A673 (cell line): ENCODE measurements around a stretch of chr14.

- PRO-cap, result unidirectional peak, plus-strand start at chr14:90397735; bidirectional peak, plus-strand start at chr14:90398167, minus-strand start at chr14:90398031
Observed at GRCh38 chr14:90397283-90398310, 768 bp downstream of the CALM1 start.

GRCh38 chr14:90501821-90502181 is 105.0 kb downstream of the CALM1 start:
- PRO-cap, result no peak

- PRO-cap, result no peak
Observed at GRCh38 chr14:90511323-90511713, 114.5 kb downstream of the CALM1 start.

DNA sequence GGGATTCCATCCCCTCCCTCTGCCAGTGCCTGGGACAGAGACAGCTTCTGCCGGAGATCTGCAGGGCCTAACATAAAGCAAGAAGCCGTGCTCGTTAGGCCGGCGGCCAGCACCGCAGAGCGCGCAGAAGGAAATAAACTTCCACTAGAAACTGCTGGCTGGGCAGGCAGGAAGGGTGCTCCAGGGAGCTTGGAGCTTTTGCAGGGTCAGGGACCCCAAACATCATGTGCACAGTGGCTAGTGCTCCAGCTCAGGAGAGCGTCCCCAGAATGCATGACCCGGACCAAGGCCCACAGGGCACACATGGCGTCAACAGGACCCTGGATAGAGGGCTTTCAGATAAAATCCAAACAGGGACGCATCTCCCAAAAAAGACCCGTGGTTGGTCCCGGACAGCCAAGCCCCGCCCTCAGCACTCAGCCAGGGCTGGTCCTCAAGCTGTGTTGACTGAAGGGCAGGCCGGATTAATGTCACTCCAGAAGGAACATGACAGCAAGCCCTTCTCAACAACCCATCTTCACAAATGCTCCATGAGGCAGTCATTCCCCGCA is 121.3 kb downstream of the CALM1 start:
- PRO-cap, result no peak

- PRO-cap, result no peak
Observed at GRCh38 chr14:90553669-90554882, 157.2 kb downstream of the CALM1 start.

- PRO-cap, result no peak
Observed at GRCh38 chr14:90624254-90624771, 191.9 kb downstream of the TTC7B start.

- PRO-cap, result no peak
Observed at GRCh38 chr14:90628698-90629065, 187.5 kb downstream of the TTC7B start.

DNA sequence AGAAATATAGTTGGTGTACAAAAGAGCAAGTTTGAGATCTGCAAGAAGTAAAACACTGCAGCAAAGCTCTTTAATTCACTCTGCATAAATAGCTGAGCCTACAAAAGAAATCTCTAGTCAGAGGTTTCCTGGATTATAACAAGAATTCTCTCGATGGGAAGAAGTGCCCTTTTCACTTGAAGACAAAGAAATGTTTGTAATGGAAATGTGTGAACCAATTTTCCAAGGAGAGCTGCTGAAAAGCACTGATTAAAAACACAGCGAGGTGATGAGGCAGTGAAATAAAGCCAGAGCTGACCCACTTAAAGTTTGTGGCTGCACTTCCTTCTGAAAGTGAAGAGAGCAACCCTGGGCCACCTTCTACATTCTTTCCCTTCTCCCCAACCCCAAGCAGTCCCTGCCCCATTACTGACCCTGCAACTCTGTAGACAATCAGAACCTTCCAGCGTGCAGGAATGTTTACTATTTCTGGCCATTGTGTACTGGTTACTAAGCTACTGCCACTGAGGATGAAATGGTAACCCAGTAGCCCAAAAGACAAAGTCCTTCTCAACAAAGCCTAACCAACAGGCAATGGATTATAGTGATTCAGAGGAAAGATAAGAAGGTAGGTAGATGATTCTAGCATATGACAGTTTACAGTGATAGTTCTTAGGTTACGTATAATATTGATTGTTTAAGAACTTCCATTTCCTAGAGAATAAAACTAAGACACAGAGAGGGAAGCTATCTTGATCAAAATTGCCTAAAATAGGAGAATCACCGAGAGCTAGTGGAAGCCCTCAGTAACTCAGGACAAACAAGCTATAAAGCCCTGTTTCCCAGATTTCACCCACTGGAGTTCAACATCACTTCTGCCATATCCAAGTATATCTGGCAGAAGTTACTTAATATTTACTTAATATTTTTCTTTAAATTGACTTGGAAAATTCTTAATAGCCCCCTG is 173.8 kb downstream of the TTC7B start:
- PRO-cap, result no peak

GRCh38 chr14:90652709-90653207 is 163.5 kb downstream of the TTC7B start:
- PRO-cap, result no peak

- PRO-cap, result no peak
Observed at GRCh38 chr14:90660753-90661698, 155.2 kb downstream of the TTC7B start.

GRCh38 chr14:90721983-90722321 is 94.3 kb downstream of the TTC7B start:
- PRO-cap, result no peak

- PRO-cap, result no peak
Observed at GRCh38 chr14:90726624-90727223, 89.5 kb downstream of the TTC7B start.

DNA sequence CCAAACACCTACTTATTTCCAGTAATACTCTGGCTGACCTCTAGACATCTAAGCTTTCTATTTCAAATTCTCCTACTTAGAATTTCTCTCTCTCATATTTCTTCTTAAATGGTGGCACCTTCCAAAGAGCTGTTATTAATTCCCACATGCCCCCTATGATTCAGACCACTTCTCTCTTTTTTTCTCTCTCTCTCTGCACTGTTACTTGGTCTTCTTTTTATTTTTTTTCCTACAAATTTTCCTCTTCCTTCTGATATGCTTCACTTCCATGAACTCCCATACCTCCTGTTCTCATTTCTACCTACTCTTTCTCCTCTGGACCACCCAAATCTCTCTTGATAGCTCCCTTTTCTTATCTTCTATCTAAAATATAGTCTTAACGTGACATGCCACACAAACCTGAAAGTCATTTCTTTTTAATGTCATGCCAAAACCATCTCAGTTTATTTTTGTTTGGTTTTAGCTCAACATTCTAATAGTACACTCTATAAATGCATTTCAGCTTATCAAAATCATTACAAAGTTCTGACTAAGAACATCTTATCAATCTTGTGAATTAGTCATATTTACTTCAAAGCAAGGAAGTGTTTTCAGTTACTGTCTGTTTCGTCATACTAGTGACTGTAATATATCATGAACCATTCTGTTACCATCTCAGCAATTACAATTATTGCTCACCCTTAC is 90.6 kb downstream of the RPS6KA5 start:
- PRO-cap, result no peak

GRCh38 chr14:91220545-91221498 is 23.7 kb downstream of the GPR68 start:
- PRO-cap, result no peak

DNA sequence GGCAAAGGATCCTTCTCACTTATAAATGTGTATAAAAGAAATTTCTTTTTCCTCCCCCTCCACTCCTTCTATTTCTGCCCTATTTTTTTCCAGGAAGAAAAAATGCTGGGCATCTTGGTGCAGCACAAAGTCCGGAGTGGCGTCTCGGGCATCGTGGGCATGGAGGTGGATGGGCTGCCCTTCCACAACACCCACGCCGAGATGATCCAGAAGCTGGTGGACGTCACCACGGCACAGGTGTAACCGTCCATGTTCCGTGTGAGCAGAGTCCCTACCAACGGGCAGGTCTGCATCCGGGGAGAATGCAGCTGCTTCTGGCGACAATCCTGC is 19.9 kb downstream of the GPR68 start:
- PRO-cap, result no peak

- PRO-cap, result no peak
Observed at GRCh38 chr14:91228380-91229198, 15.9 kb downstream of the GPR68 start.

DNA sequence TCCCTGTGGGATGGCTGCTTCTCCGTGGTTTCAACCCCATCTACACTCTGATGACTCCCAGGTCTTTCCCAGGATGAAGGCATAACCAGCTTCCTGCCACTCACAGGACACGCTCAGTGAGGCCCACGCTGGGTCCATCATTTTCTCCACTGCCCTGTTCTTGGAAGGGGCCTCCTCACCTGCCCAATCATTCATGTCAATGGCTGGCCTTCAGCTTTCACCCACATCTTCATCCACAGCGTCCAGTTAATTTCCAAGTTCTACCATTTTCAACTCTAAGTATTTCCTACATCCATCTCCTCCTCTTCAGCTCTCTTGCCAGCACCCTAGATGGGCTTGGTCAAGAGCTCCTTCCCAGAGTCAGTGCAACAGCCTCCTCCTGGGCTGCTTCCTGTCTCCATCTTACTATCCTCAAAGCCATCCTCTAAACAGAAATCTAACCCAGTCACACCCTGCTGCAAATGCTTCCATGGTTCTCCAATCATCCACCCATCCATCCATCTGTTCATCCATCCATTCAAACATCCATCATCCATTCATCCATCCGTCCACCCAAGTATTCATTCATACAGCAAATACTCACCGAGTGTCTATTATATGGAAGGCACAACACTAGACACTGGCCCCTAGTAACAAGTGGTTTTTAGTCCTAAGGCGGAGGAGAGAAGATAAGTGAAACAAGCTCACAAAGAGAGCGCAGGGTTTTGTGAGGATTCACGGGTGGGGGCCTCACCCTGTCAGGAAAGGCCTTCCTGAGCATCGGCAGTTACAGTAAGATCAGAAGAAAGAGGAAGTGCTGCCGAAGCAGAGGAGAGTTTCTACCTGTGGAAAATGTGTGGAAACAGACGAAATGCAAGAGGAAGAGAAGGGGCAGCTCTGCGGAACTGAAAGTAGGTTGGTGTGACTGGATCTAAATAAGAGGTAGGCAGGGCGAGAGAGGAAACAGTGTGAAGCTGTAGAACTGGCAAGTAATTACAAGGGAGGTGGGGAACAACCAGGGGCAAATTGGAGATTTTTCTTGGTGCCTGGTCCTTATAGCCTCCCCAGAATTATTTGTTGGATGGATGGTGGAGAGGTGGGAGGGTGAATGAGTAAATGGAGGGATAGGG is 2.9 kb downstream of the GPR68 start:
- PRO-cap, result no peak

DNA sequence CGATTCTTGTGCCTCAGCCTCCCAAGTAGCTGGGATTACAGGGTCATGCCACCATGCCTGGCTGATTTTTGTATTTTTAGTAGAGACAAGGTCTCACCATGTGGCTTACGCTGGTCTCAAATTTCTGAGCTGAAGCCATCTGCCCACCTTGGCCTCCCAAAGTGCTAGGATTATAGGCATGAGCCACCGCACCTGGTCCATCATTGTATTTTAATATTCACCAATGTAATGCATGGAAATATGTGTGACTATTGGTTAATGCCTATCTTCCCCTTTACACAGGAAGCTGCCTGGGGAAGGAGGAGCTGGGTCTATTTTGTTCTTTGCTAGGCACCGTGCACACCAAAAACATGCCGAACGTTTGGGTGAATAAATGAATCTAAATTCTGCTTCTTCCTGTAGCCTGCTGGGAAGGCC is 5.2 kb upstream of the GPR68 start:
- PRO-cap, result no peak

DNA sequence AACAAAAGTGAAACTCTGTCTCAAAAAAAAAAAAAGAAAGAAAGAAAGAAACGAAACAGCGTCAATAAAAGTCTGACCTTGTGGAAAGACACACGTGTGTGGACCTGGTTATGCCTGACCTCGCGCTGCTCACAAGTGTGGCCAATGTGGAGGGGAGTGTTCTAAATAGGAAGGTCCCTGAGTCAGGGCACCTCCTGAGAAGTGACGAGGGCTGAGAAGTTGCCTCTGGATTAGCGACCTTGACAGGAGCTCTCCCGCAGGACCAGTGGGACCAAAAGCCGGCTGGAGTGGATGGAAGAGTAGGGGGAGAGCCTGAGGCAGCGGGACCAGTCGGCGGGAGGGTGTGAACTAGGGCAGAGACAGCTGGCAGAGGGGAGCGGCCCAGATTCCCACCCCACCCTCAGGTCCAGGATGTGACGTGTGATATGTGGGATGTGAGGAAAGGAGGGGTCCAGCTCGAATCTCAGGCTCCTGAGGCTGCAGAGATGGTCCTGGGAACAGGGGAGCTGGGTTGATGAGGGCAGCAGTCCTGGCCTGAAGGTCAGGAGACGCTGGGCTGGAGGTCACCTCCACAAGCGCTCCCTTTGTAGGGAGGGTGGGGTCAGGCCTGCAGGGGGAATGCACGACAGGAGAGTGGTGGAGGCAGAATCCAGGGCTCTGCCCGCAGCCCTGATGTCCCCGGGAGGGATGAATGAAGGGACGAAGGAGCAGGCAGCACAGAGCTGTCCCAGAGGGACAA is 24.8 kb upstream of the GPR68 start:
- PRO-cap, result no peak

GRCh38 chr14:91353966-91354732 is 63.5 kb downstream of the CCDC88C start:
- PRO-cap, result no peak